RPMI7951 (cell line): ENCODE measurements around a stretch of chr6.

GRCh38 chr6:5174687-5175219 lies 86.0 kb downstream of the LYRM4 start:
- RAMPAGE, long total RNA = no peak

- RAMPAGE, long total RNA = no peak
Observed at GRCh38 chr6:5309309-5309822, 48.1 kb downstream of the FARS2 start.

- RAMPAGE, long total RNA = no peak
Observed at GRCh38 chr6:5315637-5316428, 54.5 kb downstream of the FARS2 start.

DNA sequence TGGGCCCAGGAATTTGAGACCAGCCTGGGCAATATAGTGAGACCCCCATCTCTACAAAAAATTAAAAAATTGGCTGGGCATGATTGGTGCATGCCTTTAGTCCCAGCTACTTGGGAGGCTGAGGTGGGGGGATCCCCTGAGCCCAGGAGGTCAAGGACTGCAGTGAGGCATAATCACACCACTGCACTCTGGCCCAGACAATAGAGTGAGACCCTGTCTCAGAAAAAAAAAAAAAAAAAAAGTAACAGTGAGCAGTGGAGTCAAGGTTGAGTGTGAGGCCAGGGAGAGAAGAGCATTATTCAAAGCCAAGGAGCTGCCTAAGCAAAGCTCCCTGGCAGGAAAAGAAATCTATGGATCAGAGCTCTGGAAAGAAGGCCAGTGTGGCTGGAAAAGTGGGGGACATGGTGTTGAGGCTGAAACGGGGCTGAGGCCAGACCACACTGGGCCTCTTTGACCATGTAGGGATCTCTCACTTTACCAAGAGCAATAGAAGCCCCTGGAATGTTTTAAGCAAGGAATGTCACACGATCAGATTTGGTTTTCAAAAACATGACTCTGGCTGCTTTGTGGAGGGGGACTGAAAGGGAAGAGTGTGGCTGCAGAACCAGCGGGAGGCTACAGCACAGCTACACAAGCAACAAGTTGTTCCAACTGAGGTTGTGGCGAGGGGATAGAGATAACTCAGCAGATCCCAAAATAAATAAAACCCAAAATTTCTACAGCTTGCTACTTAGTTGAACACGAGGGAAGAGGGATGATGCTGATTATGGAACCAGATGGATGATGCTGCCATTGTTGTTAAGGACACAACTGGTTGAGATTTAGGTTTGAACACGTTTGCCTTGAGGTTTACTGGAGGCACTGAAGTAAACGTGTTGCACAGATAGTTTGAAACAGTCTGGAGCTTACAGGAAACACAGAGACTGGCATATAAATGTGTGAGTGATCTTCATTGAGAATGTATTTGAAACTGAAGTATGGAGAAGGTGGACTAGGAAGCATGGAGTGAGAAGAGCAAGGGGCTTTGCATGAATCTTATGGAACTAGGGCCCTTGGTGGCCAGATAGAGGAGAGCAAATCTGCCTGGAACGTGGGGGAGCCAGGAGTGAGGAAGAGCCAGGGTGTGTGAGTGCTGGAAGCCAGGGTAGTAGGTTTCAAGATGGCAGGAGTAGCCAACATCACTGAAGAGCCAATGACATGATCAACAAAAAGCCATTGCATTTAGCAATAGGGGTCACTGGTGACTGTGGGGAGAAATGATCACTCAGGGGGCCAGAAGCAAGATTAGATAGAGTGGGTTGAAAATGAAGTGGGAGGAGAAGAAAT lies 345.8 kb downstream of the NRN1 start:
- RAMPAGE, long total RNA = no peak

- RAMPAGE, long total RNA = no peak
Observed at GRCh38 chr6:5663253-5663747, 343.4 kb downstream of the NRN1 start.

GRCh38 chr6:5665164-5665774 lies 341.5 kb downstream of the NRN1 start:
- RAMPAGE, long total RNA = no peak

DNA sequence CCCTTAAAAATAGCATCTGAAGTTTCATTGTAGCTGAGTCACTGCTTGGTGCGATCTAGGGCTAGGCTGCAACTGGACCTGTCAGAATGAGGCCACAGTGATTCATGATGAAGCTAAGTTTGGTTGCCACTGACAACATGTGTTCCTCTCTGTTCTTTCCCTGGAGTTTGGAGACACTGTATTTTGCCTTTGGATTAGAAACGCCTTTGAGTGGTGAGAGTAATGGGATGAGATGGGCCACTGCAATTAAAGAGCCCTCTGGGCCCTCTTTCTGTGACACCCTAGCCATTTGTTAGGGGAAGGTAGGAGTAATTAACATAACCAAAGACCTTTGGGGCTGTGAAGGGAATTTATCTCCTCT lies 334.1 kb downstream of the NRN1 start:
- RAMPAGE, long total RNA = no peak

DNA sequence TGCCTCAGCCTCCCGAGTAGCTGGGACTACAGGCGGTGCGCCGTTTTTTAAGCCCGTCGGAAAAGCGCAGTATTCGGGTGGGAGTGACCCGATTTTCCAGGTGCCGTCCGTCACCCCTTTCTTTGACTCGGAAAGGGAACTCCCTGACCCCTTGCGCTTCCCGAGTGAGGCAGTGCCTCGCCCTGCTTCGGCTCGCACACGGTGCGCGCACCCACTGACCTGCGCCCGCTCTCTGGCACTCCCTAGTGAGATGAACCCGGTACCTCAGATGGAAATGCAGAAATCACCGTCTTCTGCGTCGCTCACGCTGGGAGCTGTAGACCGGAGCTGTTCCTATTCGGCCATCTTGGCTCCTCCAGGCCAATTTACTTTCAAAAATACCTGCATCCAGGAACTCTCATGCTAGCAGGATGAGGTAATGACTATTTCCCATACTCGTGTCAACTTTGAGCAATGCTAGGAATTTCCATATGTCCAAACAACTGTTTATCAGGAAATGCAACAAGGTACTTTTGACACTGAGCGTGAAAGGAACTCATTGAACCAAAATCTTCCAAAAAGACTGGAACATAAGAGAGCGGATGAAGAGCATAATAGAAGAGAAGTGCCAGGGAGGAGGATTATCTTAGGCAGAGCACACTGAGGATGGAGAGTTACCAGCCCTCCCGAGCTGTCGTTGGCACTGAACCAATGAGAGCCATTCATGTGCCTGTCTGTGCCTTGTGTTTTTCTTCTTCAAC lies 114.5 kb downstream of the NRN1 start:
- RAMPAGE, long total RNA = no peak

- RAMPAGE, long total RNA = no peak
Observed at GRCh38 chr6:6390589-6391241, 70.3 kb upstream of the F13A1 start.

GRCh38 chr6:6406395-6406846 lies 86.0 kb upstream of the F13A1 start:
- RAMPAGE, long total RNA = no peak

DNA sequence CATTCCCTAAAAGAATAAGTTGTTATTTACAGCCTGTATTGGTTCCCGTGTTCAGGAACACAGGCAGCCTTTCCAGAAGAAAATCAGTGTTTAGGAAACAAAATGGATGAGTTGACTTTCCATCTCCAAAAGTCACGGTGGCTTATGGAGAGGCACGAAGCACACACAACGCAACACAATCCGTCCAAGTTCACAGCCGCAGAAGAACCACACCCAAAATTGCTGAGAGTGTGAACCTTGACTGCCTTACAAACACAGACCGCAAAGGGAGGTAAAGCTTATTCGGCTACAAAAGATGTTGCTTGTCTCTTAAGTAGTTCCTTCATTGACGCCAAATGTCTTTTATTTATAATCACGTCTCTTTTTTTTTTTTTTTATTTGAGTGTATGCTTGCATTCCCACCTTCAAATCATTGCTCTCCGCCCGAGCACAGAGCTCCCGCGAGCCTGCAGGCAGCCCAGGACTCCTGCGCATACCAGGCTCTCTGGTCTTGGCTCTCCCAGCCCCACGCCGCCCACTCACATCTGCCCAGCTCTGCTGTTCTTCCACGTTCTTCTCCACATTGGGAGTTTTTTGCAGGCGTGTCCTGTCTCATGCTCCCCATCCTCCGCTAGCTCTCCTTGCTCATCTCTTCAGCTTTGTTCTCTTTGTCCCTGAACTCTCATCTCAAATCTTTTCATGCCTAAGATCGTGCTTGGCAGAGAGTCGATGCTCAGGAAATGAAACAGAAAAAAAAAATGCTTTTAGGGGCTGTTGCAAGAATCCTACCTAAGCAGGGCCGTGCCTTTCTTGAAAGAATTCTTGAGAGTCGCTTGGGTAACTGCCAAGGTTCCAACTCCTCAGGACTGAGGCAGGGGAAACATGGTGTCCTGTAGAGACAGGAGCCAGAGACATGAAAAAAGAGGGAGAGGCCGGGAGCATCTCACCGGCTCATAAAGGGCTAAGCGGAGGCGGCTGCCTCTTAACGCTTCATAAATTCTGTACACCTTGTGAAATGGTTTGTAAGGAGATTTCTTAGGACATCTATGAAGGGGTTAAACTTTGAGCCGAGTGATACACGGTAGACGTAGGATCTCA lies 25.8 kb downstream of the LY86 start:
- RAMPAGE, long total RNA = no peak

GRCh38 chr6:6656288-6656764 lies 67.8 kb downstream of the LY86 start:
- RAMPAGE, long total RNA = no peak

GRCh38 chr6:6799124-6799410 lies 210.5 kb downstream of the LY86 start:
- RAMPAGE, long total RNA = no peak

DNA sequence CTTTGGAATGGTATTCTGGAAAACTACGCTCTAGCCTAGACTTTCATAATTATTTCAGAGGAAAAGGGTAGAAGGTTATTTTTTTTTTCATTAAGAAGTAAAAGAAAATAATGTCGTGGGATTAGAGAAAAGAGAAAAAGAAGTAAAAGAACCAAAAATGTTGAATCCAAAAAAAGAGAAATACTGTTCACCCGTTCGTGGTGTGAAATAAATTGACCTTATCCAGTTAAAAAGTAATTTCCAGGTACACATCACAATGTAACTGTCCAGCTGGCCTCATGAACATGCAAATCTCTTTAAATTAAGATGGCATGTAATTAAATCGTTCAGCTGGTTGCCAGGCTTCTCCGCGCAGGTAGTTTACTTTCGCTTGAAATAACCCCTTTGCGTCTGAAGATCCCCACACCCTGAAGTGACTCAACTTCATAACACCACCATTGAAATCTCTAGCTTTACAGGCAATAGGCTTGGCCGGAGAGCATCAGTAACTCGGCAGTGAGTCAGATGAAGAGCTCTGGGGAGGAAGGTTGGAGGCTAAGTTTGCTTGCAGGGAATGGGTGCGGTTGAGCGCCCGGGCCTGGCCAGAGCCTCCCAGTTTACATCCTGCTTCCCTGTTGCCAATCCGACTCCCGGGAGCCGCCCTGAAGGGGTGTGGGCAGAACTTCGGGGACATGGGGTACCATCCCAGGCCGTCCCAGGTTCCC lies 57.1 kb upstream of the RREB1 start:
- RAMPAGE, long total RNA = no peak

- RAMPAGE, long total RNA = no peak
Observed at GRCh38 chr6:7106418-7107231, 1.1 kb upstream of the RREB1 start.

- RAMPAGE, long total RNA = no peak
Observed at GRCh38 chr6:7236300-7236804, 76.6 kb downstream of the SSR1 start.

DNA sequence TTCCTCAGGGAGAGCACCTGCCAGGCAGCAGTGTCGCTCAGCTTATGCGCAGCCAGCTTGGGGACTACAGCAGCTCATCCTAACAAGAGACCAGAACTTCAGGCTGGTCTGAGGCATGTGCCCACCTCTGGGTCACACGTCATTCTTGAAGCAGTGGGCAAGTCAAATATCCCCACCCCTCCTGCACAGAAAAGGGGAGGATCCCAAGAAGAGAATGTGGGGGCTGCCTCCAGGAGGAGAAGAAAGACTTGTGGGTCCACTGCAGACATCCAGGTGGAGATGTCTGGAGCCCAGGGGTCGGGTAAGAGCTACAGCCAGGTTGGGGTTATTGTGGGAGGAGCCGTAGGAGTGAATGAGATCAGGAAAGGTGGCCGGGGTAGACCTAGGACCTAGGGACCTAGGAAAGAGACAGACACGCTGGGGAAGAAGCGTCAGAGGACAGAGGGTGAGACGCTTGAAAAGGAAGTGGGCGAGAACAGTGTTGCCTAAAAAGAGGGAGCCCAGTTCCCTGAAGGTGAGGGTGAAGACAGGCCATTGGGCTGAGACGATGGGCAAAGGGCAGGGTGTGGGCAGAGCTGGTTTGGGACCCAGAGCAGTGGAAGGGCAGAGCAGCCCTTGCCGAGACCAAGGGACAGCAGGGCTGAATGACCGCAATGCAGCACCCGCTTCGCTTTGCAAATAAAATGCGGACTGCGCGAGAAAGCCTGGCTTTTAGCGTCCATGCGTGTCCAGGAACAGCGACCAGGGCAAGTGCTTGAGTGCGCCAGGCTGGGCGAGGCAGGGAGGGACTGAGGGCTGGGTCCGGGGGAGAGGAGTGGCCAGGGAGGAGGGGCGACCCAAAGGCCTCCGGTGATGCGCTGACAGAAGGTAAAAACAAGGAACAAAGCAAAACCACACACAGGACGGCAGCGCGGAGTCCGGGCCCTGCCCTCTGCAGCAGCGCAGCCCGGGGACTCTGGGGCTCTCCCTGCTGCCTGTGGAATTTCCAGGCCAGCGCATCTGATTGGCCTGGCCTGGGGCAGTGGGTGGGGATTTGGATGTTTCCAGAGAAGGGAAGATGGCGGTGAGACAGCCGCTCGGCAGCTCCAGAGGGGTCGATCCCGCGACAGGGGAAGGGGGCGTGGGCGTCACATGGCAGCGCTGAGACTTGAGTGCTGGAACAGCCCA lies 52.2 kb downstream of the SSR1 start:
- RAMPAGE, long total RNA = no peak

- RAMPAGE, long total RNA = no peak
Observed at GRCh38 chr6:7267796-7268223, 45.2 kb downstream of the SSR1 start.

GRCh38 chr6:7314863-7316051 lies 2.3 kb upstream of the SSR1 start:
- RAMPAGE, long total RNA = no peak

GRCh38 chr6:7328115-7328655 lies 15.2 kb upstream of the SSR1 start:
- RAMPAGE, long total RNA = no peak